ENCODE measurements around a stretch of chr22.

DNA sequence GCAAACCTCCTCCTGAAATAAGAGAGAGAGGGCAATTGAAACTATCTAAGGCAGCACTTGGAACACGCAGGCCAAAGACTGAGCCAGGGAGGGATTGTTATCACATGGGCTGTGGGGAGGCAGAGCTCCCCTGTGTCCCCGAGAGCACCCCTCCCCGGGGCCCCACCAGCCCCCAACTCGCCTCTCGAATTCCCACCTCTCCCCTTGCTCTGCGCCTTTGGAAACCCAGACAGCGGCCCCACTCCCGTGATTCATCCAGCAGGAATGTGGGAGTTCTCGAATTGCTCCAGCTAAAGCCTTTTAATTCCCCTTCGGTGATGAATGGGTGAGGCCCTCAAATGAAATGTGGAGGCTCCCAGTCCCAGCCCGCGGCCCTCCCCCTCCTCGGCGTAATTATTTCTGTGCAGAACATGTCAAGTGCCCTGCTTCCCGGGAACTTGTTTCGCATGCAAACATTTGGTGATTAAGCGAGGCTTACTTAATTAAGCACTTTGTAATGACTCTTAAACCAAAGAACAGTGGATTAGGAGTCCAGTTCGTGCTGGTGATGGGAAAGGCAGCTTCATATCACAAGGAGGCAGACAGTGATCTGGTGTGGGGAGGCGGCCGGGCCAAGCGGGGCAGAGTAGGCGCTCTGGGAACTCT, 581.0 kb downstream of the CRYBA4 start:
- PRO-cap: no peak
- RAMPAGE, long total RNA, 2 experiments: no peak in any of the 2 experiments

GRCh38 chr22:27224397-27225081, 577.0 kb downstream of the MN1 start:
- PRO-cap: no peak
- RAMPAGE, long total RNA, 2 experiments: no peak in any of the 2 experiments

GRCh38 chr22:27474824-27475260, 326.7 kb downstream of the MN1 start:
- PRO-cap: no peak
- RAMPAGE, long total RNA, 2 experiments: no peak in any of the 2 experiments

DNA sequence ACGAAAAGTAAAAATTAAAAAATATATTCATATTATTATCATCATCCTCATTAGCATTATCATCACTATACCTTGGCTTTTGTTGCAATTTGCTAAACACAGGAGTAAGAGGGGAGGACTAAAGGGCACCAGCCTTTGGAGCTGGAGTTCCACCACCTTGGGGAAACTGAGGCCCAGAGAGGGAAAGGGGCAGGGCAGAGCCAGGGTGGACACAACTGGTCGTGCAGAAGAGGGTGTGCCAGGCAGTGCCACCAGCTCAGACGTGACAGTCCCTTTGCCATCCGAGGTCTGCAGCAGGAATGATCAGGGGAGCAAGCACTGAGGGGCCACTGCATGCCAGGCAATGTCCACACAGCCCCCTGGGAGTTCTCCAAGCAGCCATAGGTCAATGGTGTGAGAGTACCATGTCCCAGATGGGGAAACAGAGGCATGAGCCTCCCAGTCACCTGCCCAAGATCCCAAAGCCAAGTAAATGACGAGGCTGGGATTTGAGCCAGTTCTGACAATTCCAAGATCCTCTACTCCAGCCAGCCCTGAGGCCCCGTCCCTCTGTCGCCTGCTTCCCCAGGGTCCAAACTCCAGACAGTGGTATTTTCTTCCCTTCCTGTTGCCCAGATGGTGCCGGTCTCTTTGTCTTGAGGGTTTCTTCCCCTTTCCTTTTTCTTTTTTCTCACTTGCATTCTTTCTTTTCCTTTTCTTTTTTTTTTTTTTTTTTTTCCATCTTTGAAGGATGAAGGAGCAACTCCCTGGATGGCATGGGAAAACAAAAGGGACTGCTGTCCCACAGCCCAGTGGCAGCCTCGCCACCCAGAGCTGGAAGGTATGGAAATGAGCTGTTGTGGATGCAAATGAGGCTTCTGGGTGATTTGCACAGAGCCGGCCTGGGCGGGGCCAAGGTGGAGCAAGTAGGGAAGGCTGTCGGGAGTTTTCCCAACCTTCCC, 147.1 kb downstream of the MN1 start:
- PRO-cap: no peak
- RAMPAGE, long total RNA, 2 experiments: no peak in any of the 2 experiments

GRCh38 chr22:27798619-27799015, 2.9 kb downstream of the MN1 start:
- PRO-cap: no peak
- RAMPAGE, long total RNA, 2 experiments: no peak in any of the 2 experiments

- PRO-cap: no peak
- RAMPAGE, long total RNA, 2 experiments: no peak in any of the 2 experiments
Measured at GRCh38 chr22:27865838-27866126, 53.3 kb downstream of the PITPNB start.

GRCh38 chr22:27892614-27893265, 26.3 kb downstream of the PITPNB start:
- PRO-cap: no peak
- RAMPAGE, long total RNA, 2 experiments: no peak in any of the 2 experiments

GRCh38 chr22:27918255-27919053, 602 bp downstream of the PITPNB start:
- PRO-cap: unidirectional peak, plus-strand start at chr22:27918605; bidirectional peak, plus-strand start at chr22:27918910, minus-strand start at chr22:27918807
- RAMPAGE, long total RNA, 2 experiments: no peak in any of the 2 experiments

- PRO-cap: no peak
- RAMPAGE, long total RNA, 2 experiments: no peak in any of the 2 experiments
Measured at GRCh38 chr22:27982897-27983859, 64.1 kb upstream of the PITPNB start.

- PRO-cap: unidirectional peak, minus-strand start at chr22:28443646
- RAMPAGE, long total RNA, 2 experiments: no peak in any of the 2 experiments
Measured at GRCh38 chr22:28443433-28444012, 236.1 kb downstream of the TTC28 start.

DNA sequence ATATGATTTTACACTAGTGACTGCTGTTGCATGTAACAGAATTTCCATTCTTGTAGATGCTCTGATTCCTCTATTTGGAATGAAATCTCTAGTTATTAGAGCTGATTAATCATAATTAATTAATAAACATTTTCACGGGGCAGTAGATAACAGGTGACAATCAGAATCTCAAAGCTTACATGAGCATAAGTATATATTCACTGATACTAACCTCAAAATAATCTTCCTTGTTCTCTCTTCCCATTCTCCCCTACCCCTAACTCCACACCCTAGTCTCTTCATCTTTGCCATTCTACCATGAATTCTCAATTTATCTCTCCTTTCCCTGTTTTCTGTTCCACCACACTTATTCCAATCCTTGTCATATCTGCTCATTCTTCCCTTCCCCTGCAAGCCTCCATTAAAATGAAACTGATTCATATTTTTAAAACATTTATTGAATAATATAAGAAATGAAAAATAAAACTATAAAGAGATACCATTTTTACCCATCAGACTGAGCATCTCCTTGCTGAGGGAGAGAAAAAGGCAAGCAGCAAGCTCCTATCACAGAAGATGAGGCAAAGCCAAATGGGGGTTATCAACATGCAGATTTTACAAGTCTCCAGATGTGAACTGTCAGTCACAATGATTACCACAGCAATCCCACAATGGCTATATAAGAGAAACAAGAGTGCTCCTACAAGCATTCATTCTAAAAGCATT, 200.0 kb downstream of the TTC28 start:
- PRO-cap: no peak
- RAMPAGE, long total RNA, 2 experiments: no peak in any of the 2 experiments

GRCh38 chr22:28557153-28558012, 122.3 kb downstream of the TTC28 start:
- PRO-cap: no peak
- RAMPAGE, long total RNA, 2 experiments: no peak in any of the 2 experiments

DNA sequence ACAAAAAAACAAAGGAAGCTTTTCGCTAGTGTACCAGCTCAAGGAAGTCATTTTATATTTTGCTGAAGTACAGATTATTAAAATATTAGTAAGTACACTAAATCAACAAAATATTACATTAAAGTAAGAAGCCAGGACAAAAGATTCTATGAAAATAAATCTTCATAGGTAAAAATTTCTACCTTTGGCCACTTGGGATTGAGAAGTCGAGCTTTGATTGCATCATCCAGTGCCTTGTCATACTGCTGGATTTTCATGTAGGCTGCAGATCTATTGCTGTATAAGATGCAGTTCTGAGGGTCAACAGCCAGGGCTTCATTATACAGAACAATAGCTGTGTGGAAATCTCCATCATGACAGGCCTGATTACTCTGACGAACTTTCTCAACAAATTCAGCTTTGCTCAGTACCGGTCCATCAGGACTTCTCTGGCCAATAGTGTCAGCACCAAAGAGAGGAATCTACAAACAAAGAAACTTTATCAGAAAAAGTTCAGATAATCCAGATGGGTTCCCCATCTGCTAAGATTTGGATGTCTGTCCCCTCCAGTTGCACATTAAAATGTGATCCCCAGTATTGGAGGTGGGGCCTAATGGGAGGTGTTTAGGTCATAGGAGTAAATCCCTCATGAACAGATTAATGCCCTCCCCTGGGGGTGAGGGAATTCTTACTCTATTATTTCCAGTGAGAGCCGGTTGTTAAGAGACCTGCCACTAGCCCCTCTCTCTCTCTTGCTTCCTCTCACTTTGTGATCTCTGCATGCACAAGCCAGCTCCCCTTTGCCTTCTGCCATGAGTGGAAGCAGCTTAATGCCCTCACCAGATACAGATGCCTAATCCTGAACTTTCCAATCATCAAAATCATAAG, 50.0 kb downstream of the TTC28 start:
- PRO-cap: no peak
- RAMPAGE, long total RNA, 2 experiments: no peak in any of the 2 experiments

- PRO-cap: bidirectional peak, plus-strand start at chr22:28800180, minus-strand start at chr22:28800056; bidirectional peak, plus-strand start at chr22:28800688, minus-strand start at chr22:28800597
- RAMPAGE, long total RNA, 2 experiments: start-site peak on the minus strand in 1 of 2 experiments, at chr22:28800000-28800592 at its widest, 43 reads per replicate
Measured at GRCh38 chr22:28799741-28800633, 27.5 kb downstream of the CCDC117 start.

GRCh38 chr22:28885097-28885665, 1.8 kb downstream of the ZNRF3 start:
- PRO-cap: no peak
- RAMPAGE, long total RNA, 2 experiments: no peak in any of the 2 experiments

DNA sequence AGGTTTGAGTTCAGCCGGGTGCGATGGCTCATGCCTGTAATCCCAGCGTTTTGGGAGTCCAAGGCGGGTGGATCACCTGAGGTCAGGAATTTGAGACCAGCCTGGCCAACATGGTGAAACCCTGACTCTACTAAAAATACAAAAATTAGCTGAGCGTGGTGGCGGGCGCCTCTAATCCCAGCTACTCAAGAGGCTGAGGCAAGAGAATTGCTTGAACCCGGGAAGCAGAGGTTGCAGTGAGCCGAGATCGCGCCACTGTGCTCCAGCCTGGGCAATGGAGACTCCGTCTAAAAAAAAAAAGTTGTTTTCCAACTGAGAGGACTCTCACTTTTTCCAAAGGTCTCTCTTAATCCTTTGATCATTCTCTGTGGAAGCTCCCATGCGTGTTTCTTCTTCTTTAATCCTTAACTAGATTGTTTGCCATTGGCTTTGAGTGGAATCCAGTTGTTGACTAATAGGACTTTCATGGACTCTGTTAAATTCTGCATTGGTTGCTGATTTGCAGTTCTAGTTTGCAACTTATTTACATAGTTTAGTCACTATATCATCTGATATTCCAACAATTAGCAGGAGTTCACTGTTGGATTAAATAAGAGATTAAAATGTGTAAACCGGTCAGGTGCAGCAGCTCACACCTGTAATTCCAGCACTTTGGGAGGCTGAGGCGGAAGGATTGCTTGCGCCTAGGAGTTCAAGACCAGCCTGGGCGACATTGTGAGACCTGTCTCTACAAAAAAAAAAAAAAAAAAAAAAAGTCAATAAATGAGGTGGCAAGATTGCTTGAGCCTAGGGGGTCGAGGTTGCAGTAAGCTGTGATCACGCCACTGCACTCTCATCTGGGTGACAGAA, 79.7 kb downstream of the C22orf31 start:
- PRO-cap: no peak
- RAMPAGE, long total RNA, 2 experiments: no peak in any of the 2 experiments

DNA sequence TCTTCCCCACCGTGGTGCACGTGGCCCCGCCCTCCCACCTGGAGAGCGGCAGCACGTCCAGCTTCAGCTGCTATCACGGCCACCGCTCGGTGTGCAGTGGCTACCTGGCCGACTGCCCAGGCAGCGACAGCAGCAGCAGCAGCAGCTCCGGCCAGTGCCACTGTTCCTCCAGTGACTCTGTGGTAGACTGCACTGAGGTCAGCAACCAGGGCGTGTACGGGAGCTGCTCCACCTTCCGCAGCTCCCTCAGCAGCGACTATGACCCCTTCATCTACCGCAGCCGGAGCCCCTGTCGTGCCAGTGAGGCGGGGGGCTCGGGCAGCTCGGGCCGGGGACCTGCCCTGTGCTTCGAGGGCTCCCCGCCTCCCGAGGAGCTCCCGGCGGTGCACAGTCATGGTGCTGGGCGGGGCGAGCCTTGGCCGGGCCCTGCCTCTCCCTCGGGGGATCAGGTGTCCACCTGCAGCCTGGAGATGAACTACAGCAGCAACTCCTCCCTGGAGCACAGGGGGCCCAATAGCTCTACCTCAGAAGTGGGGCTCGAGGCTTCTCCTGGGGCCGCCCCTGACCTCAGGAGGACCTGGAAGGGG, 11.8 kb downstream of the C22orf31 start:
- PRO-cap: no peak
- RAMPAGE, long total RNA, 2 experiments: no peak in any of the 2 experiments

GRCh38 chr22:29145386-29146151, 60.1 kb upstream of the EMID1 start:
- PRO-cap: no peak
- RAMPAGE, long total RNA, 2 experiments: no peak in any of the 2 experiments

- PRO-cap: no peak
- RAMPAGE, long total RNA, 2 experiments: no peak in any of the 2 experiments
Measured at GRCh38 chr22:29477812-29478448, 2.1 kb upstream of the NEFH start.

GRCh38 chr22:29552842-29553084, 794 bp downstream of the THOC5 start:
- PRO-cap: no peak
- RAMPAGE, long total RNA, 2 experiments: no peak in any of the 2 experiments

All from lower leg skin (tissue), 2 donors.